Metastatic Liver Carcinoma in the Adrenal Gland (tissue), 2 donors: ENCODE measurements around the genes HOXA2 and HOXA4.

DNA sequence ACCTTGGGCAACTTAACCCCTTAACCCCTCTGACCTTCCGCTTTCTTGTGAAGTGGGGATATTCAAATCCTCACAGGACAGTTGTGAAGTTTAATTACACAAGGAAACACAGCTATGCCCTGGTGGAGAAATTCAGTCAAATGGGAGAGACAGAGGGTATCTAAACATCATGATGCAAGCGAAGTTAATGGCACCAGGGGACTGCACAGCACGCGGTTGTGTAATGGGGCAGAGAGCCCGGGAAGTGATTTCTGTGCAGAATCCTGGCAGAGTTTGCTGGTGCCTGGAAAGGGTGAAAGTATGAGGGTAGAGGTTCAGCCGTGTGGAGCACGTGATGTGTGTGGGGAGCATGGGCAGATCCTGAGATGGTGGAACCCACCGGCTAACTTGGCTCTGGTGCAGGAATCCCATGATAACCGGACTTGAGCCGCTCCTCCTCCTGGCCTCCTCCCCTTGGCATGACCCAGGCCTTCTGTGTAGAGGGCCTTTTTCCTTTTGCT is 51.7 kb downstream of the SNX10 start:
- PRO-cap, 2 experiments = no peak in any of the 2 experiments

GRCh38 chr7:26397355-26397805 is 105.7 kb downstream of the SNX10 start:
- PRO-cap, 2 experiments = no peak in any of the 2 experiments

DNA sequence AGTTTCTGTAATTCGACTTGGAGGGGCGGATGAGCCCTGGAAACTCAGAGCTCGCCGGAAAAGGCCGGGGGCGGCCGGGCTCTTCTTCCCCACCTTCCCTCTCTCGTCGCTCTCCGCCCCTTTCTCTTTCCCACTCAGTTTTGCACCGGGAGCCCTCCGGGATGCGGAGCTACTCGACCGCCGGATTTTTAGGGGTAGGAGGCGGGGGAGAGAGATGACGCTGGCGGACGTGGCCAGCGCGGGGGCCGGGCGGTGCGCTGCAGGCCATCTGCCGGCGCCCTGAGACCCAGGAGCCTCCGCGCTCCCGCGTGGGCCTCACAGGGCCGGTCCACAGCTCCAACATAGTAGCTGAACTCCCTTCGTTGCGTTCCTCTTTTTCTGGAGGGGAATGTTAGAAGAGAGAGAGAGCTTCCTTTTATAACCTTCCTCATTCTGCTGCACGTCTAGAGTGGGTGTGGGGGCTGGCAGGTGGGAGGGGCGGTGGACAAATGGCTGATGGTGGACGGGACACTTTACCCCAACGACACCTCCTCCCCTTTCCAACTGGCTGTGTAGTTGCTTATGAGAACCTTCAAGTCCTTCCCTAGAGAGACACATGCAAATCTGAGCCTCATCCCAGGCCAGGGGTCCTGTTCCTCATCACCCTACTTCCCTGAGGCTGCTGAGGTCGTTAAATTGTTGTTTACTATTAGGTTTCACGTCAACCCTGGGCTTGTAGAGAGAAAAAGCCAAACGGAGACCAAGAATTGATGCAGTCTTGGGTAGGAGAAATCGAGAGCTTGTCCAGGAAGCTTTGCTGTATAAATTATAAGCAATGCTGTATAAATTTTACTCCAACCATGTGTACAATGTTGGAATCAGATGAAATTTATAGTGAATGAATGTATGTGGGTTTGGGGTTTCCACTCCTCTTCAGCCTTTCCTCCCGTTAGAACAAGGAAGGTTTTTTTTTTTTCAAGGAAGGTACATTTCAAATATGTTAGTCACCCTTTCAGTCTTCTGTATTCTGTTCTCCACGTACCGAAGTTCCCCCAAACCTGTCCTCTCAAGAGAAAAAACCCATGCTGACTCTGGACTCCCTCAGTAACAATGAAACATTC is 1.3 kb upstream of the HOXA1 start:
- PRO-cap, 2 experiments = peak in 1 of 2 experiments; most common plus-strand start position 320 of the sequence (in 1); most common minus-strand start position 190 of the sequence (in 1)

DNA sequence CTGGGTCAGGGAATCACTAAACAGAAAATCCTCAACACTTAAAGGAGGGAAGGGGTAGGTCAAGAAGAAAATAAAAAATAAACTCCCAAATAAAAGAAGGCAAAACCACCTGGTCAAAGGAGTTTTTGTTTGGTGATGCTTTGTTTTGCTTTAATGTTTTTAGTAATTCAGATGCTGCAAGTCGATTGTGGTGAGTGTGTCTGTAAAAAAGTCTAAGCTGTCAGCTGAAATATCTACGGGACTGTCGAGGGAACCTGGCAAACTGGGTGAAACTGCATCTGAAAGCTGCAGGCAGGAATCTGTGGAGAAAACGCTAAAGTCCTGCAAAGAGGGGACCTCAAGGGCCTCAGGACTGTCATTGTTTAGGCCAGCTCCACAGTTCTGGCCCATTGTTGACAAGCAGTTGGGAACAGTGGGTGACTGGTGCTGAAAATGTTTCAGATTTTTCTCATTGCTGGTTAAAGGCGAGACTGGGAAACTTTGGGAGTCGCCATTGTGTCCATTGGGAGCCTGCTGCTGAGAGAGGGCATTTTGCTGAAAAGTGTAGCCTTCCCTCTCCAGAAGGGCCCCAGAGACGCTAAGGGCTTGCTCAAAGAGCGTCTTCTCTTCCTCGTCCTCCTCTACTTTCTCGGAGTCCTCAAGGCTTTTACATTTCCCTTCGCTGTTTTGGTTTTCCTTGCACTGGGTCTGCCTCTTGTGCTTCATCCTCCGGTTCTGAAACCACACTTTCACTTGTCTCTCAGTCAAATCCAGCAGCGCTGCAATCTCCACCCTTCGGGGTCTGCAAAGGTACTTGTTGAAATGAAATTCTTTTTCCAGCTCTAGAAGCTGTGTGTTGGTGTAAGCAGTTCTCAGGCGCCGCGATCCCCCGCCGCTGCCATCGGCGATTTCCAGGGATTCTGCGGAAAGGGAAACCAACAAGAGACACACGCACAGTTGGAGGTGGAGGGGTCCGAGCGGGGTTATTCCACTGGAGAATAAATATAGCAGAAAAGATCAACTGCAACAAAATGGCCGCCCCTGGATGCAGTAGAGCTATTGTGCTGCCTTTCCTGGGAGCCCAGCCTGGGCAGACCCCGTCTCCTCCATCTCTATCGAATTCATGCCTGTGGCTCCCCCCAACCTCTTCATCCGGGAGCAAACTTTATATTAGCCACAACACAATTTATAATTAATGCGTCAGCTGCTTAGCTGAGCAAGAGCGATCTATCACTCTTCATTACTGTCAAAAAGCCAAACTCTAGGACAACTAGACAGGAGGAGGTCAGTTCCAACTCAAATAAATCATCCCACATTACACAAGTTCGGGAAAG is 1.5 kb downstream of the HOXA2 start:
- PRO-cap, 2 experiments = no peak in any of the 2 experiments

GRCh38 chr7:27102576-27103301 is at the start of gene HOXA2:
HOXA2 (minus strand) TSS chr7:27102683.
- PRO-cap, 2 experiments = no peak in any of the 2 experiments

DNA sequence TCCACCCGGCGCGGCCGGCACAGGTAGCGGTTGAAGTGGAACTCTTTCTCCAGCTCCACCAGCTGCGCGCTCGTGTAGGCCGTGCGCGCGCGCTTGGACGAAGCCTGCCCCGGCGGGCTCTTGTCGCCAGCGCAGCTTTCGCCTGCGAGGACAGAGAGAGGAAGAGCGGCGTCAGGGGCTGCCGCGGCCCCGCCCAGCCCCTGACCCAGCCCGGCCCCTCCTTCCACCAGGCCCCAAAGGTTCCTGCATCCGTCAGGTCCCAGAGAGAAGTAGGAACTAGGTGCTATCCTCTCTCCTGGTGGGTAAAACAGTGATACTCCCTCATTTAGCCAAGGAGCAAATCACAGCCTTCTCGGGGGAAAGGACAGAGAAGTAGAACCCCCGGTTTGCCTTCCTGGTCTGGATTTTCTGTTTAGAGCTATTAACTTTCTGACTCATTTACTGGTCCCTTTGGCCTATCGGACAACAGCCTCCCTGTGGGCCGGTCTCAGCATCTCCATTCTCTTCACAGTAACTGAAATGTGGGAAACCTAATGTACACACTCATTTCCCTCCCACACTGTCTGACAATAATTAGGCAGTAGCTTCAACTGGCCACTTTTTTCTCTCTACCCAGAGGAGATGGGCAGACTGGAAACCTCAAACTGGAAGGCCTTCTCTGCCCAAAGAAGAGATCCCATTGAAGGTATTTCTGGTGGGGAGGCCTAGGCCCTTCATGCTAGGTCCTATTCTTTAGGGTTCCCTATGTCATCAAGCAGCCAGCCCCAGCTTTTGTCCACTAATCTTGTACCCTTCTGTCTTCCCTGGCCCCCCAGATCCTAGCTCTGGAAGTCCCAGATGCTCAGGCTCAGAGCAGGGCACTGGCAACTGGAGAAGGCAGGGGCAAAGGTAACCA is 6.3 kb upstream of the HOXA2 start:
- PRO-cap, 2 experiments = no peak in any of the 2 experiments

- PRO-cap, 2 experiments = no peak in any of the 2 experiments
Measured at GRCh38 chr7:27129833-27130544, 568 bp downstream of the HOXA4 start.

DNA sequence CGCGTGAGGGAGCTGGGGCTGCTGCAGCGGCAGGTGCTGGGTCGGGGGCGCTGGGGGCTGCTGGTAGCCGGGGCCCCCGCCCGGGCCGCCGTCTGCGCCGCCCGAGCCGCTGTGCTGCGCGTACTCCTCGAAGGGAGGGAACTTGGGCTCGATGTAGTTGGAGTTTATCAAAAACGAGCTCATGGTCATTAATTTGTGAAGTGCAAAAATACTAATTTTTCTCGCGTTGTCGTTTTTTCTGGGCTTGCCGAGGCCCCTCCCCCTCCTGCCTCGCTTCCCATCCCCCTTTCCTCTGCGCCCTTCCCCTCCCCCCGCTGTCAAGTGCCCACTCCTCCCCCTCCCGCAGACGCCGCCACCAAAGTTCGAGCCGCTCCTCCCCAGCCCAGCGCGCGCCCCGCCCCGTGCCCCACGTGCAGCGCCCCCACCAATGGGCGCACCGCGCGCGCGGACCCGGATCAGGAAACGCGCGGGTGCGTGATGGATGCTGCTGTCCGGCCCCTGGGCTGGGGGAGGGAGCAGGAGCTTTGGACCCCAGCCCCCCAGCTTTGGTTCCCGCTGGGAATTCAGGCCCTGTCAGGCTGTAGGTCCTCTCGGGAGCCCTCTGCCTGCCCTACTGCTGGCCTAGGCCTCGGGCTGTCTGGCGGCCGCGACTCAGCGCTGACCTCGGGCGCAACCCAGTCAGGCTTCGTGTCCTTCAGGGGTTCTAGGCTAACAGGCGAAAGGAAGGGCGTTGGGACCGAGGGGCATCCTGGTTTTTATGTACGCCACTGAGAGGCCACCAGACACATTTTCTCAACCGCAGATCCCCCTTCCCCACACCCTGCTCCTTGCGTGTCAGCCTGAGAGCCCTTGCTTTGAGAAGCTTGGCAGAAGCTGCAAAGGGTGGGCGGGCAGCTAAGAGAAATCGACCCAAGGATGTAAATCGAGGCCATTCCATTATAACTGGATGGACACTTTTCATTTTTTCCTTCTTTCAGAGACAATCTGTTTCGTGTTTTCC is at the start of gene HOXA4:
TSS of gene HOXA4 (minus strand) at position 213 of the 1,000 bp plus-strand sequence.
- PRO-cap, 2 experiments = peak in 2 of 2 experiments; most common plus-strand start position 458 of the sequence (in 2); most common minus-strand start position 267 of the sequence (in 1)

DNA sequence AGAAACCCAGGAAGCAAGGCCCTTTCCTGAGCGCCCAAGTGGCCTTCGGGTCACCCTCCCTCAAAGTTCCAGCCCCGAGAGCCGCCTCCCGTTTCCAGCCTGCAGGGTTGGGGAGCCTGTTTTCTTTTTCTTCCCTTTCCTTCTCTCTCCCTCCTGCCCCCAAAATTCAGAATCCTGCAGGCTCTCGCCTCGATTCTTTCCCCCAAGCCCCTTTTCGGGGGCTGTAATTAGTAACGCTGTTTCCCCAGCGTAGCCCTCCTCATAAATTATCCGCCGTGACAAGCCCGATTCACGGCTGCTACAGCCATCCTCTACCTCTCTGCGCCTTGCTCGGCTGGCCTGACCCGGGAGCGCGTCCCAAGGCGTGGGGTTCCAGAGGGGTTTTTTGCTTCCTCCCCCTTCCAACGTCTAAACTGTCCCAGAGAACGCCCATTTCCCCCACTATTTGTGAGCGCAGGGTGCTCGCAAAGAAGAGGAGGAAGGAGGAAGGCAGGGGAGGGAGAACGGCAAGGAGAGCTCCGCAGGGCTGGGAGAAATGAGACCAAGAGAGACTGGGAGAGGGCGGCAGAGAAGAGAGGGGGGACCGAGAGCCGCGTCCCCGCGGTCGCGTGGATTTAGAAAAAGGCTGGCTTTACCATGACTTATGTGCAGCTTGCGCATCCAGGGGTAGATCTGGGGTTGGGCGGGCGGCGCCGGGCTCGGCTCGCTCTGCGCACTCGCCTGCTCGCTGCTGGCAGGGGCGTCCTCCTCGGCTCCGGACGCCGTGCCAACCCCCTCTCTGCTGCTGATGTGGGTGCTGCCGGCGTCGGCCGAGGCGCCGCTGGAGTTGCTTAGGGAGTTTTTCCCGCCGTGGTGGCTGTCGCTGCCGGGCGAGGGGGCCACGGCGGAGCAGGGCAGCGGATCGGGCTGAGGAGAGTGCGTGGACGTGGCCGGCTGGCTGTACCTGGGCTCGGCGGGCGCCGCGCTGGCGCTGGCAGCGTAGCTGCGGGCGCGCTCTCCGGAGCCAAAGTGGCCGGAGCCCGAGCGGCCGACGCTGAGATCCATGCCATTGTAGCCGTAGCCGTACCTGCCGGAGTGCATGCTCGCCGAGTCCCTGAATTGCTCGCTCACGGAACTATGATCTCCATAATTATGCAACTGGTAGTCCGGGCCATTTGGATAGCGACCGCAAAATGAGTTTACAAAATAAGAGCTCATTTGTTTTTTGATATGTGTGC is 662 bp downstream of the HOXA5 start:
- PRO-cap, 2 experiments = no peak in any of the 2 experiments

DNA sequence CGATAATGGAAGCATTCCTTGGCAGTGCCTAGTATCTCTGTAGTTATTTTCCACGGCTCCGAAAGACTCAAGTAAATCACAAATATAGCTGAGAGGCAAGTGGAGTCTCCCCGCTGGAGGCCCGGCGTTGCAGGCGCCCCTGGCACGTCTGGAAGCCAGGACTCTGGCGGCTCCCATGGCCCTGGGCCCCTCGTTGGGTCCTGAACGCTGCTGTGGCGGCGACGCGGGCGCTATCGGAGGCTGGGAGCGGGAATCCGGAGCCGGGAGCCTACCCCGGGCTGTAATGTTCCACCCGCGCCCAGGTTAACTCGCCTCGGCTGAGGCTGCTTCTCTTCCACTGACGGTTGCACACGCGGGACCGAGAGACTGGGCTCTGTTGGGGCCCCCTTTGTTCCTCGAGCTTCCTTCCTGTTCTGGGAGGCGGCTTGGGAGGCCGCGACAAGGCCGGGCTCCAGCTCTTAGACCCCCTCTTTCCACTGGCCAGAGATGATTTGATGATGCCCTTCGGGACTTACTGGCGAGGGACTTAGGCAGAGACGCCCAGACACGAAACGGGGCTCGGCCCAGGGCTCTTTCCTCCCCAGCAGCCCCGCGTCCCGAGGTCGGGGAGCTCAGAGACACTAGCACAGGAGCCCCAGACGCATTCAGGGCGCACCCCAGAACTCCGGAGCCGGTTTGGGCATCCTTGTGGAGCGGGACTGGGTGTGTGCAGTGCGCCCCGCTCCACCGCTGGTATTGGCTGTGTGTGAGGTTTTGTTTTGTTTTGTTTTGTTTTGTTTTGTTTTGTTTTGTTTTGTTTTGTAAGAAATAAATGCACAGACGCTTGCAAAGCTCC is 1.4 kb upstream of the HOXA5 start:
- PRO-cap, 2 experiments = no peak in any of the 2 experiments

DNA sequence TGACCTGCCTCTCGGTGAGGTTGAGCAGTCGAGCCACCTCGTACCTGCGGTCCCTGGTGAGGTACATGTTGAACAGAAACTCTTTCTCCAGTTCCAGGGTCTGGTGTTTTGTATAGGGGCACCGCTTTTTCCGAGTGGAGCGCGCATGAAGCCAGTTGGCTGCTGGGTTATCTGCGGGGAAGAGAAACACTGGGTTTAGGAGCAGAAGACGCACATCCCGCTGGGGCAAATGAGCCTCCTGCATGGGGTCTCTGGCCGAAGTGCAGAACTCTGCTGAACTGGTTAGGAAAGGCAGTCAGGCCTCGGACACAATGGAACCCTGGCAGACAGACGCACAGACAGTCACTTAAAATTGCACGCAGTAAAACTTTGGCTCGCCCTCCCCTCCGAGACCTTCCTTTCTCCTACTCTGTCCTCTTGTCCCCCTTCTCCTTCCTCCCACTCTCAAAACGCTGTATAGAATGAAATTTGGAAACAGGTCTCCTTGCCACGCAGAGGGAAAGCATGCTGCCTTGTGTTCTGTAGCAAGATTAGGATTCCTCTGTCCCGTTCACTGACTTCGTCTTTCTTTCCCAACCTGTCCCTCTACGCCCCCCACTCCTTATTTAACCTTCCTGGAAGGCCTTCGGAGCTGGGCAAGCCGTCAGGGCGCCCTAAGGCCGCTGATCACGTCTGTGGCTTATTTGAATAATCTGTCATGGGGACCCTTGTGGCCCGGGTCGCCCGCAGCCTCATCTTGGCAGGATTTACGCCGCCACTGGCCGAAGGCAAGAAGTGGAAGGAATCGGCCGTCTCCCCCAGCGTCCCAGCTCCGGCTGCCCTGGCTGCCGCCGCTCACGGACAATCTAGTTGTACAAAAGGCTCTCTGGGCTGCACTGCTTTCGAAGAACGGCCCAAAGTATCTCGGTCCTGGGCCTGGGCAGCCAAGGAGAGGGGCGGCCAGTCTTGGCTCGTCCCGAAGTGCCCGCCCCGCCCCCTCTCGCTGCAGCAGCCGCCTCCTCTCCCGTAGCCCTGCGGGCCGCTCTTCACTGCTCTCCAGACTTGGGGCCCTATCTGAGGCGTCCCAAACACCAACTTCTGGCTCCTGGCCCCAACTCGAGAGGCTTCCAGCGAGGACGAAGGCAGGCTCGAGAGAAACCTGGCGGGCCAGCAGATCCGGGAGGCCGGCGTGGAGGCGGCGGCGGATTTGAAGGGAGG is 1.3 kb downstream of the HOXA9 start:
- PRO-cap, 2 experiments = no peak in any of the 2 experiments

- PRO-cap, 2 experiments = no peak in any of the 2 experiments
Measured at GRCh38 chr7:27177207-27178322, 3.4 kb upstream of the HOXA10 start.

DNA sequence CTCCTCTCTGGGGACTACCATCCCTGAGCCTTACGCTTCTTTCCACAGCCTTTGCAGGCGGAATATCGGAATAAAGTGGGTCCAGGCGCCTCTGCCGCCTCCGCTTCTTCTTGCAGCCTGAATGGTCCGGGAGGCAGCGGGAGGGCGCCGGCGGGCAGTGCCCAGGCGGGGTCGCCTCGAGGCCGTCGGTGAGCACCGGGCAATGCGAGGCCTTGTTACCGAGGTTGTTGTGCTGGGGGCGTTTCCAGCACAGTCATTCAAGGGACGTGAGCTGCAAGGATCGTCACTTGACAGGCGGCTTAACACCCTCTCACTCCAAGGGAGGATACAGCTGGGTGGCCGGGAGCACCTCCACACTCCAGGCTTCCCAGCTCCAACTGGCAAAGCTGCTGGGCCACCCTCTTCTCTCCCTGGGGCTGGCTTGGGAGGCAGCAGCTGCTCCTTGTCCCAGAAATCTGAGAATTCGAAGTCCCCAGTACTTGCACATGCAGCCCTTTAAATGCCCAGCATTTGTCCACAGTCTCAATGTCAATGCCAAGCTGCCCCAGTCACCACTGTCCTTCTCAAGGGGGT is 4.3 kb upstream of the HOXA11 start:
- PRO-cap, 2 experiments = no peak in any of the 2 experiments

GRCh38 chr7:27210007-27211057 is 10.4 kb upstream of the HOXA13 start:
- PRO-cap, 2 experiments = no peak in any of the 2 experiments

DNA sequence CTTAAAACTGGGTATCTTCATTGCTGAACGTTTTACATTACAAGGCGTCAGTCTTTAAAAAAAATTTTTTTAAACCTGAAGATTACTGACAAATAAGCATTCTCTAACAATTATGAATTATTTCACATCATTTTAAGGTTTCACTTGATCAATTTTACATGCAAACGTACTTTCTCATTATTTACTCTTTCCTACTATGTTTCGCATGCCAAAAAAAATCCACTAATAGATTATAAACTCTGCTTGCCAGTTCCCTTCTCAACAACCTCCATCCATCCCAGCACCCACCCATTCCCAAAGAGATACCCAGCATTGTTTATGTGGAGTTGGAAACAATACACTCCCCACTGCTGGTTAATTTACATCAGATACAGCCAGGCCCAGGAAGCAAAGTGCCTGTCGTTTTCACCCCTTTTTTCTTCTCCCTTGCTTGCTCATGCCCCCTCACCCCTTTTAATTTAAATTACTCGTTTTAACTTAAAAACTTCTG is 60.0 kb downstream of the HIBADH start:
- PRO-cap, 2 experiments = no peak in any of the 2 experiments

DNA sequence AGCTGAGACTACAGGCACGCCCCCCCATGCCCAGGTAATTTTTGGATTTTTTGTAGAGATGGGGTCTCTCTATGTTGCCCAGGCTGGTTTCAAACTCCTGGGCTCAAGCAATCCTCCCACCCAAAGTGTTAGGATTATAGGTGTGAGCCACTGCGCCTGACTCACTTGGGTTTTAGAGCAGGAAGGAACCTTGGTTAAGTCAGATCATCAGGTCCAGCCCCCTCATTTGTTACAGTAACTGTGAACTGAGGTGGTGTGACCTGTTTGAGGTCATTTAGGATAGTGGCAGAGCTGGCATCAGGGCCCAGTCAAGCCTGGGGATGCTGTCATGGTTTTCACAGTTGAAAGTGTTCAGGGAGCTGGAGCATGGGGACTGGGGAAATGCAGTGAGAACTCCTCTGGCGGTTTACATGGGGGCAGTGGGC is 159.6 kb downstream of the TAX1BP1 start:
- PRO-cap, 2 experiments = no peak in any of the 2 experiments

DNA sequence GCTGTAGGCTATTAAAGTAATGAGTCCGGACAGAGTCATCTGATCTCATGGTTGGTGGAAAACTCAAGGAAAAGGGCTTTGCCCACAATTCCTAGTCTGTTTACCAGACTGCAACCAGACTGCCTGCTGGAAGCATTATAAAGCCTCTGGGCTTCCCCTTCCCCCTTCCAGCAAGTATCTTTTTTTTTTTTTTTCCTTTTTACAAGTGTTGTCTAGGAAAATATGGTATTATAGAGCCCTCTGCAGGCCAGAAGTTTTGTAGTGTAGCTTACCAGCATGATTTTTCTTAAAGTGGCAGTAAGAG is 181.1 kb downstream of the TAX1BP1 start:
- PRO-cap, 2 experiments = no peak in any of the 2 experiments

- PRO-cap, 2 experiments = no peak in any of the 2 experiments
Measured at GRCh38 chr7:27972232-27972863, 208.2 kb downstream of the JAZF1 start.

DNA sequence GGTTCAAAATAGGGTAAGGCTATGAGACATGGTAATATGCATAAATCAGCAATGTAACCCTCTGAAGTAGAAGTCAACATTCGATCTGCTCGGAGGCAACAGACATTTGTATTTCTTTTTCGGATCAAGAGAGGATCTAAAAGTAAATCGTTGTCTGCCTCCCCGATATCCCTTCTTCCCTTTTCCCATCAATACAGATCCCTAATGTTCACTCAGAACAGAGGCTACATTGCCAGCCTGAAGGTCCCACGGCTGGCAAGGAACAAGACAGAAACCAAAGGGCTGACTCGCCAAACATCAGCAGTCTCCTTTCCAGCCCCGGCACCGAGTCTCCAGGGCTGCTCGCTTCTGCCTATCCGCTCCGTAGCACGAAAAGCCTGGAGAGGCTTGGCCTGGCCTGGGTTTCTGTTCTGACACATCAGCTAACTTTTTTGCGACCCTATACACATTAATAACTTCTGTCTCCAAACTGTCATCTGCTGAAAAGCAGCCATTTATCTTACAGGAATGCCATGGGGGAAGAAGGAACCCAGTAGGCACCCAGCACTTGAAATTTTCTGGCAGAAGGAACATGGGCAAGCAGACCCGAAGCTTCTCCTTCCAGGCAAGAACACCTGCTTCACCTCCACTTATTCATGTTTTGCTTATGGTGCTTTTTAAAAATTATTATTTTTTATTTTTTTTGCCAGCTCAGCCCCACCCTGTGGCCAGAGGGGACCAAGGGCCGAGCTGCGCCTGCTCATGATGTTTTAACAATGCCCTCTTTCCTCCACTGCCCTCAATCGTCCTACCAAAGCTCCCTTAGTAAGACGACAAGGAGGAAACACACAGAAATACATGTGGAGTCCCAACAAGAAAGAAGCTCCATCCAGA is 86.3 kb downstream of the JAZF1 start:
- PRO-cap, 2 experiments = no peak in any of the 2 experiments

- PRO-cap, 2 experiments = no peak in any of the 2 experiments
Measured at GRCh38 chr7:28144245-28144702, 36.3 kb downstream of the JAZF1 start.